Neural crest cell (in vitro differentiated cells): ENCODE data around the gene SAMSN1.

DNA sequence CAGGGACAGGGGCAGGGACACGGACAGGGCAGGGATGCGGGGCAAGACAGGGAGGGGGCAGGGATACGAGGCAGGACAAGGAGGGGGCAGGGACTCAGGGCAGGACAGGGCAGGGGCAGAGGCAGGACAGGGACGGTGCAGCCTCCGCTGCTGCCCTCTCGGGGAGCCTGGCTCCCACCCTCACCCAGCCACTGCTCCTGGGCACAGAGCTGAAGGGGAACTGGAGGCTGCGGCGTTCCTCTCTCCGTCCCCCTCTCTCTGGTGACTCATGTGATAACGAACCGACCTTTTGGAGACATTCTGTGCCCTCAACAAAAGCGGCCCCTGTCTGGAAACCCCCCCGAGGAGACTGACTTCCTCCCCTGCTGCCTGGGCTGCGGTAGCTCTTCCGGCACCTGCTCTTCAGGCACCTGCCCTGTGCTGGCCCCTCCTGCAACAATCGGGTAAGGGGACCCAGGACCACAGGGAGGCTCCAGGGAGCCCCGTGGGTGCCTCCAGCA is 5419.7 kb upstream of the TPTE start:
- PRO-cap = unidirectional peak, minus-strand start at position 263 of the sequence

DNA sequence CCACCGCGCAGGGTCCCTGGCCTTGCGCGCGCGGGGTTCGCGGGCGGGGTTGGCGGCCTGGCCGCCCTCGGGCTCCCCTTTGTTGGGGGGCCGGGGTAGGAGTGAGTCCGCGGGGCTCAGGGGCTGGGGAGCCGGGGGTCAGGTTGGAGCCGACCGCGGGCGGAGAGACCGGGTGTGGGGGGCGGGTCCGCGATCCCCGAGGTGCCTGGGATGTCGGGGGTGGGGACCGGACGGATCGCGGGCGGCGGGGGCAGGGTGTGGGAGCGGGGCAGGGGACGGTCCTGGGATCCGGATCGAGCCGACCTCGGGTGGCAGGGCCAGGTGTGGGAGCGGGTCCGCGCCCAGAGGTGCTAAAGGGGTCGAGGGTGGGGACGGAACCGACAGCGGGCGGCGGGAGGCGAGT is 4410.0 kb upstream of the TPTE start:
- PRO-cap = no peak

- PRO-cap = bidirectional peak, plus-strand start at chr21:6370011, minus-strand start at chr21:6369985
Observed at GRCh38 chr21:6369823-6370529, 4151.4 kb upstream of the TPTE start.

- PRO-cap = no peak
Observed at GRCh38 chr21:9839055-9839847, 682.1 kb upstream of the TPTE start.

GRCh38 chr21:10342338-10342796 is 179.0 kb upstream of the TPTE start:
- PRO-cap = no peak

DNA sequence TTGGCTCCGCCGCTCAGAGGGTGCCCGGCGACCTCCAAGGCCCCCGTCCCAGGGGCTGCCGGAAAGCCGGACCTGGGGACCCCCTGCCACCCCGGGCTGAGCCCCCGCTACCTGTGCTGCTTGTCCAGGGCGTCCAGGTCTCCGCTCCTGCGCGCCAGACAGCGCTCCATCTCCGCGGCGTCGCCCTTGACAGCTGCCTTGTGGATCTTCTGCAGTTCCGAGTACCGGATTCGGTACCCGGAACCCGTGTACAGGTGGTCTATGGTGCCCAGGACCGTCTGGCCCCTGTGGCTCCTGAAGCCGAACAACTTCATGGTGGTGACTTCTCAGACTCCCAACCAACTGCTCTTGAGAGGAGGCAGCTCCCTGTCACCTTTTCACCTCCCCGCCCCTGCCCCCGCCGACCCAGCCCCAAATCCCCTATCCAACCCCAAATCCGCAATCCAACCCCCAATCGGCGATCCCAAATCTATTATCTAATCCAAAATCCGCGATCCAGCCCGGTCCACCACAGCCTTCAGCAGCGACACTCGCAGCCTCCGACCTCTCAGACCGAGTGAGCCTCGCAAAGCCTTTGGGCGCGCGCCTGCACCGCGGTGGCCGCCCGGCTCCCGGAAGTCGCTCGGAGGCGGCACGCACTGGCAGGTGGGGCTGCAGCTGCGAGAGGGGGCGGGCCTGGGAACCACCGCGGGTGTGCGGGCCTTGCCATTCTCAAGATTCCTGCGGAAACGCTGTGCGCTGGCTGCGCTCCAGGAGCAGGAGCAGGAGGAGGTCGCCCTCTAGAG is 231.0 kb downstream of the LIPI start:
- PRO-cap = no peak

DNA sequence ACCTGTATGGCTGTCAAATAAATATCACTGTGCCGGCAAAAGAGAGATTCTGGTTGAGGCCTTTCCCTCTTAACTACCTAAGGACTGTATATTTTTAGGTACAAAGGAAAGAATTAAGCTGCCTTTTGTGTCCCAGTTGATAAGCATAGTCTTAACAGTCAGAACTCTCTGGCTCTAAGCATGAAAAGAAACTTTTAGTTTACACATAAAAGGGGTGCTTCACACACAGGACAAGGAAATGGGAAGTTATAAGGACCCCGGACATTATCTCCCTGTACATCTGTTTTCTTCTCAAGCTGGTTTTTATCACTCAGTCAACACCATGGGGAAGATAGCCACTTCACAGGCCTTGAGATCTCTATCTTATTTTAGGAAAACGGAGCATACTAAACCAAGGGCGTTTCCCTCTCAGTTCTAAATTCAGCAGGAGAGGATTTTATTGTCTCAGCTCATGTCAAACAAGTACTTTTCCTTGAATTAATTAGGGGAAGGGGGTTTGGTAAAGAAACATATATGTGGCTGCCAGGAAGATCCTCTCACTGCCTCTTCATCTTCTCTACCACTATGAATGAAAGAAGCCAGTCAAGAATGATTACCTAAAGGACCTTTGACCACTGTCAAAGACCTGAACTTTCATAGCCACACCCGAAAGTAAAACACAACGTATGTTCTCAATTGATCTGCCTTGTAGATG is 71.4 kb upstream of the HSPA13 start:
- PRO-cap = no peak

DNA sequence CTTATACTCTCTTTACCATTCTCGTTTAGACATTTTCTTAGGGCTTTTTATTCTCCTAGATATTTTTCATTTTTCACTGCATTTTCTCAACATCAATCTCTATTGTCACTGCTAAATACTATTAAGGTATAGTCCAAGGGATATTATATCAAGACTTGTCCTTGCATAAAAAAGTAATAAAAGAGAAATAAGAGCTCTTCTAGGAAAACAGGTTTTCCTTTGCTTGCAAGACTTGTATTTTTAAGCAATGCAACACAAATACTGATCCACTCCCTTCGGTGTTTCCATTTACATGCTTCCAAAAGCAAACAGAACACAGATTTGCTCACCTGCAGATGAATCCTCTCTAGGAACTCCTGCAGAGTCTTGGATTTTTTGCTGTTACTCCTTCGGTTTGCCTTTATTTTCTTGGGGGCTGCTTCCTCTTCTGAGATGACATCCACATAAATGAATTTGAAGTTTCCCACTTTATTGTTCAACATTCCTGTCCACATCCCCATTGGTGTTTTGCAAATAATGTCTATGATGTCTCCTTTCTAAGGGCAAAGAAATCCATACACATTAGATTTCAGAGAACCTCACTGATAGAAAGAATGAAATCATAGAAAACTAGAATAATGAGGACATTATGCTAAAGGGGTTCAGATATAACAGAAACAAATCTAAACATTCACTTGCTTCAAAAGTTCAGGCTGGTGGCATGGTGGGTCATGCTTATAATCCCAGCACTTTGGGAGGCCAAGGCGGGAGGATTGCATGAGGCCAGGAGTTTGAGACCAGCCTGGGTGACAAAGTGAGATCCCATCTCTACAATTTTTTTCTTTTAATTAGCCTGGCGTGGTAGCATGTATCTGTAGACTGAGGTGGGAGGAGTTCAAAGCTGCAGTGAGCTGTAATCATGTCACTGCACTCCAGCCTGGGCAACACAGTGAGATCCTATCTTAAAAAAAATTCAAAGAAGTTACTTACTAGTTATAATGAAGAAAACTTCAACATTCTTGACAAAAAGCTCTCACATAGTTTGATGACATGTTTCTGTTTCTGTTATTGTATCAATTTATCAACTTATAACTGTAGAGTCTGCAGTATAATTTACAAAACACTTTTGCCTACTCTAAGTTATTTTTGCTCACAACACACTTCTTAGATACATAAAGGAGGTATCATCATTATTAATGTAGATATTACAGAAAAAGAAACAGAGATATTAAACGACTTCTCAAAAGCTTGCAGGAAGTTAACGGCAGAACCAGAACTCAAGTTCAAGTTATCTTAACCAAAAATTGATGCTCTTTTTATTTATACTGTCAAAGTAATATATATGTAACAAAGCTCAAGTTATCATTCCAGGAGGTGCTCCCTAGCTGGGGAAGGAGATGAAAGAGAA is 45.4 kb downstream of the SAMSN1 start:
- PRO-cap = no peak

- PRO-cap = no peak
Observed at GRCh38 chr21:14528004-14529382, 17.6 kb downstream of the SAMSN1 start.

DNA sequence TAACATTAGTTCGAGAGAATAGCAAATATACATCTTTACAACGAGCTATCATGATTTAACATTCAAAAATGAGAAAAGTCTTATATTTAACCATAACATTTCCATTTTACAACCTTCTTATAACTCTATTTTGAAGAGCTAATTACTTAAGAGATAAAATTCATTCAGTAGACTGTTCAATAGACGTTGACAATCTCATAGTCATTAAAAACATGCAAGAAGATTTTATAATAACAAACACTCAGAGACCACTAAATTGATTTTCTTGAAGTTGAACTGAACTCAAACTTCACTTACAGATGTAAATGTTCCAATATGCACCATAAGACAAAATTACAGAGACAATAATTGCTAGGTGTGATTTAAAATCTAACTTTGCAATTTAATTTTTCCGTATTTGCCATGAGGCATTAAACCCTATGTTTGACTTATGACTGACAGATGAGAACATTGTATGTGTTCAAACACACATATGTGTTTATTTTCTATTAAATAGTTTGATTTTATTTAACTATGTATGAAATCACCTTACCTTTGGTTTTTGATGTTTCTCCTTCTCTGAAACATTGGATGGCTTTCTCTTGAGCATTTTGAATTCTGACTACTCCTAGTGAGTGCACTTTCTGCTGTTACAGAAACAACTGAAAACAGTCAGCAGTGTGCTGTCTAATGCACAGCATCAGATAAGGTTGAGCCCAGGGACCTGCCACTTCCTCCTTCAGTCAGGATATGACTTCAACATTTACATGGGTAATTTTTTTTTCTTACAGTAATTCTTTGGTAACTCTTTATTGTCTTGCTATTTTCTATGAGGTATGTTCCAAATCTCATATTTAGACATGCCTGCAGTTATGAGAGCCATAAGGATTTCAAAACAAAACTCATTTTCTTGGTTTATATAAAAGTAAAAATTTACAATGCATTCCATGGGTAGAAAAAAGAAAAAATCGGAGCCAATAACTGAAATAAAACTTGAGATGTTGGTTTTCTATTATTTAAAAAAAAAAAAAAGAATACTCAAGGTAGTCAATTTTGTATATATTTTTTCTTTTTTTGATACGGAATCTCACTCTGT is at the start of gene SAMSN1:
Gene SAMSN1 (minus strand): TSS at position 643 of the 1,075 bp plus-strand sequence.
- PRO-cap = no peak

DNA sequence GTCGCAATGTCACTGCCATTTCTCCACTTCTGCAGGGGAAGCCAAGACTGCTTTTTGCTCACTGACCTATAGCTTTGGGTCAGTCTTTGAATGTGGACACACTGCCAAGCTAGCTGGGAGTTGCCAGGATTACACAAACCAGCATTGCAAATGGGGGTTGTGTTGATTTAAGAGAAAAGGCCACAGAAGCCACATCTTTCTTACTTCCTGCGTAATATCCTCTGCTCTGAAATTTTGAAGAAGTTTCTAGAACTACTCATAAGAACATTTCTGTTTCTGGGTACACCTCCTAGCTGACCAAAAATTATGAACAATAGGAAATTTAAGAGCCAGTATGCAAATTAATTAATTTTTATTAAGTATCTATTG is 45.8 kb upstream of the SAMSN1 start:
- PRO-cap = no peak

GRCh38 chr21:14686802-14687214 is 140.7 kb upstream of the SAMSN1 start:
- PRO-cap = no peak

- PRO-cap = no peak
Observed at GRCh38 chr21:15122211-15122698, 57.5 kb upstream of the NRIP1 start.

- PRO-cap = no peak
Observed at GRCh38 chr21:15682837-15683578, 46.8 kb upstream of the USP25 start.

GRCh38 chr21:15875310-15876112 is 145.7 kb downstream of the USP25 start:
- PRO-cap = no peak

GRCh38 chr21:16280042-16280661 is 550.4 kb downstream of the USP25 start:
- PRO-cap = bidirectional peak, plus-strand start at chr21:16280187, minus-strand start at chr21:16280146; bidirectional peak, plus-strand start at chr21:16280405, minus-strand start at chr21:16280412; bidirectional peak, plus-strand start at chr21:16280496, minus-strand start at chr21:16280436

DNA sequence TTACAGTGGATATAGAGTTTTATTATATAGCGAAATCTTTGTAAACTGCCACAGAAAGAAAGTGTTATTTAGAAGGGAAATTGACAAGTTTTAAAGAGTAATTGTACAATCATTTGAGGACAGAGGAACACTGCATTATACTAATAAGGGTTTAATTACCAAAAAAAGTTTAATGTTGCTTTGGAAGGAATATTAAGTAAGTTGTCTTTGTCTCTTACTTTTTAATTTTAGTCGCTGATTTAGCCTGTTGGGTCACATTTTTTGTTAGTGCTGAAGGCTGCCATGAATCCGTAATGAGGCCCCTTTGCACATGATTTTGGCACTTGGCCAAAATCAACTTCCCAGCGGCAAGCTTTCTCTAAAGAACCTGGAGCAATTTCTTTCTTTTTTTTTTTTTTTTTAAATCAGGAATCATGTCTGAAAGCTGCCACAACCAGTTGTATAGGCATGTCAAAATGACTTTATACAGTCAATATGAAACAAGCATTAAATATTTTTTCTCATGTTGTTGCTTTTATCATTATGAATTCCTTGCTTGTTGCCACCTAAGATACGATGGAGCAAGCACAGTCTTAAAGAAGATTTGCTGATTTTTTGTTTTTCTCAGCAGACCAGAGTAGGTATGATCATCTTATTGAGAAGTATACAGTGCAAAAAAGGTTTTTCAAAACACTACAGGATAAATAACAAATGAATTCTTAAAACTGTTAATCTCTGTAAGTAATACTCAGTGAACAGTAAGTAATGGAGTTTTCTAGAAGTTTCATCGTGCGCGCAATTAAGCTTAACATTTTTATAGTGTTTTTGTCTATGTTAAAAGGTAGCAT is 690.4 kb downstream of the USP25 start:
- PRO-cap = no peak

DNA sequence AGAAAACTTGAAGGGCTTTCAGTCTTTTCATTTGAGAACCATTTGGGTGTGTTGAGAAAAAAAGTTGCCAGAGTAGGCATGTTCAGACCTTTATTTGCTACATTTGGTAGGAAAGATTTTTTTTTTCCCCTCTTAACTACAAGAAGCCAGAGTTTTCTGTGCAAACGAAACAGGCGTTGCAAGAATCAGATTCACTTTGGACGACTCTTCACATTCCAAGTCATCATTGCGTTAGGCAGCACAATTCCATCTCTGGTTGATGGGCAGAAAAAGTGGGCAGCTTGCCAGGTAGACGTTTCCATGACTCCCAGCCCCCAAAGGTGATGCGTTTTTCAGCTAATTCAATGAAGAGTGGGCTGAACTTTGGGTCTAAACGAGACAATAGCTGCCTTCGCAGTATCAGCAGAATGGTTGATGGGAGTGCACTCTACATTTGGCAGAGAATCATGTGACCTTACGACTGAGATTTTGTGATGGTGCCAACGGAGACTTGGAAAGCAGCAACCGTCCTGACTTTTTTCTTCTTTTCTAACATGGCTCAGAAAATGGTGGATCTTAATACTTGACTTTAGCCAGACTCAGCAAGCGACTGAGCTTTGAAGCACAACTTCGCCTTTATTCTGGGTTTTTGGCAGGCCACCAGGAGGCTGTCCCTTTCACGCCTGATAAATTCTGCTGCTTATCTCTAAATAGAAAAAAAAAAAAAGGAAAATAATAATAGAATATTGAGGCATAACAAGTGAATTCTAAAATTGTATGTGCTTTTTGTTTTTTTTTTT is 804.6 kb downstream of the USP25 start:
- PRO-cap = no peak

- PRO-cap = no peak
Observed at GRCh38 chr21:16551737-16552241, 822.0 kb downstream of the USP25 start.

DNA sequence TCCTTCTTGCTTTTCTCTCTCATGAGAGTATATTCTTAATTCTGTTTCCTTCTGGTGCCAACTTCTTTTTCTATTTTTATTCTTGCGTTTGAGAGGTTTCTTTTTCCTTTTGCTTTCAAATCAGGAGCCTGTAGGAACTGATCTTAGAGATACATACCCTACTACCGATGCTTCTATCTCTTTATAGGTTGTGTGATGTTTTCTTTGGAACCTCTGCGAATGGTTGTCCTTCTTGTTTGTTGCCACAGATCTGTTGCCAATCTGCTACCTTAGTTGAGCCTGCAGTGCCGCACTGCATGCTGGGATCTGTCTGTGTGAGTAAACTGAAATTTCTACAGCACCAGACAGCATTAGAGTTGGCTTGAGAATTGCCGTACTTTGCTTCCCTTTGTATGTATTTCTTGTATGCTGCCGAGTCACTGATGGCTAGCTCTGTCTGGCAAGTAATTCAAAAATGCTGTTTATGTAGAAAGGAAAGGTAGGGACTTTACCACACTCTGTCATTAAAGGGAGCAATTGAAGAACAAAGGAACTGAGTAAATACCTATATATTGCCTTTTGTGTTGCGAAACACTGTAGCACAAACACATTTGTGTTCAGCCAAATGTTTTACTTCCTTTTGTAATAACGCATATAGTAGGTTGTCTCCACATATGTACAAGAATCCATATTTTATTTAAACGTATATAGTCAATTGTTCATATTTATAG is 857.3 kb downstream of the USP25 start:
- PRO-cap = no peak